SK-MEL-5 (cell line): Measurements from ENCODE around the genes NCR2, PGC and CCND3.

DNA sequence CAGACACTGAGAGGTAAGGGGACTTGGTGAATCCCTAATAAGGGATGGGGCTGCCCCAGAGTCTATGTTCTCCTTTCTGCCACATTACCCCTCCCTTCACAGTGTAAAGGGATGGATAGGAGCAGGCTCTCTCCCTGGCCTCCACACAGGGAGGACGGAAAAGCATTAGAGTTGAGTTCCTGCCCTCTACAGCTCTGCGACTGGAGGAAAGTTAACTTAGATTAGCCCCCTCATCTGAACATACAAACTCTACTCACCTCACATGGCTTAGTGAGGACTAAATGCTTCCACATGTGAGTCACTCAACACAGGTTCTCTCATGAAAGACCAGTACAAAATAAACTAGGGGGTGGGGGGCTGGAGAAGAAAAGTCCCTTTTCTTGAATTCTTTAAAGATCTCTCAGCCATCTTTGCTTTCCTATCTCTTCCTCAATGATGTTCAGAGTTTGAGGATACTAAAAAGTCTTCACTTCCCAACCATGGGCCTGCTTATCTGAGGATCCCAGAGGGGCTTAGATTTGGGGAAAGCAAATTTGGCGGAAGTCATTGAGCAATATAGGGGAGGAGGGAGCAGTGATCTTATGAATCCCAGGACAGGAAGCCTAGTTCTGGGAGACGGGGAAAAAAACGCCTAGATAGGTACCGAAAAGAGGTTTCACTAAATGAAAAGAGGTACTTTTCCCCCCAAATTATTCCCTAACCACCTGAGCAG lies 1.2 kb downstream of the MOCS1 start:
RAMPAGE:
- cytosol, long total RNA = no peak
- long total RNA = no peak
- nucleus, long total RNA = no peak

RAMPAGE:
- cytosol, long total RNA = no peak
- long total RNA = no peak
- nucleus, long total RNA = no peak
These were observed 109.4 kb downstream of the LRFN2 start for GRCh38 chr6:40477621-40478370.

GRCh38 chr6:40779378-40779612 lies 192.1 kb upstream of the LRFN2 start:
RAMPAGE:
- cytosol, long total RNA = no peak
- long total RNA = no peak
- nucleus, long total RNA = no peak

GRCh38 chr6:41055166-41055755 lies 2.3 kb downstream of the APOBEC2 start:
RAMPAGE:
- cytosol, long total RNA = no peak
- long total RNA = no peak
- nucleus, long total RNA = no peak

DNA sequence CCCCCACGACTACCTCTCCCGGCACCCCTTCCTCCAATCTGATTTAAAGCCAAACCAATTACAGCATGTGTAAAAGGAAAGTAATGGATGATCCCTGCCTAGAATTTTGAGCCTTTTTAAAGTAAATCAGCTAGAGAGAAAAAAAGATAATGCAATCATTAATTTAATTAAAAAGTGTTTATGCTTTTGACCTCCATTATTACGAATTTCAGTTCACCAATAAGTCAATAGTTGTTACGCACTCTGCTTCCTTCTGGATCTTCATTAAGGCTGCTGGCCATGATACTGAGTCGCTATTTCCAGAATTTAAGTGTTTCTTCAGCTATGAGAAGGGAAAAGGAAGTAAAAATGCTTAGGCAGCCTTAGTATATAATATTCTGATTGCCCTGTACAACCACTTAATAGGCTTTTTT lies 796 bp downstream of the OARD1 start:
RAMPAGE:
- cytosol, long total RNA = no peak
- long total RNA = no peak
- nucleus, long total RNA = no peak

DNA sequence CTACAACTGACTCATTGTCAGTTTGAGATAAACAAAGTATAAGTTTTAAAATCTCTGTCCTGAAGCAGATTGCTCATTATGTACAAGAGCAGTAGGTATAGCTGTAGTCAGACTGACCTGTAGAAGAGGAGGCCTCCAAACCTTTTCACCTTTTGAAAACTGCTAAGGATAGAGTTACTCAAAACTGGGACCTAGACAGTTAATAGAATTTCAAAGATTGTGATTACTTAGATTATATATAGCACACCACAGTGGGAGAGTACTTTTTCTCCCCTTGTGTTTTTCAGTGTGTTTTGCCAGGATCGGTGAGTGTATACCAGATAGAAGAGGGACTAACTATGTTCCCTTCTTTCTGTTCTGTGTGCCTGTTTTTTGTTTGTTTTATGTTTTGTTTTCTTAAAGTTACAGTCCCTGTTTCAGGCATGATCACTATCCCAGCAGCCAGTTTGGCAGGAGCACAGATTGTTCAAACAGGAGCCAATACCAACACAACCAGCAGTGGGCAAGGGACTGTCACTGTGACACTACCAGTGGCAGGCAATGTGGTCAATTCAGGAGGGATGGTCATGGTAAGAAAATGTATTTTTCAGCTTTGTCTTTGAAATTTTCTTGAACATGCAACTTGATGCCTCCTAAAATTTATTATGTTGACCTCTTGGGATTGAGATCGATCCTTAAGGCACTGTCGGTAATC lies 18.5 kb downstream of the NFYA start:
RAMPAGE:
- cytosol, long total RNA = no peak
- long total RNA = no peak
- nucleus, long total RNA = no peak

RAMPAGE:
- cytosol, long total RNA = no peak
- long total RNA = no peak
- nucleus, long total RNA = no peak
These were observed 20.0 kb downstream of the NFYA start for GRCh38 chr6:41092708-41093158.

DNA sequence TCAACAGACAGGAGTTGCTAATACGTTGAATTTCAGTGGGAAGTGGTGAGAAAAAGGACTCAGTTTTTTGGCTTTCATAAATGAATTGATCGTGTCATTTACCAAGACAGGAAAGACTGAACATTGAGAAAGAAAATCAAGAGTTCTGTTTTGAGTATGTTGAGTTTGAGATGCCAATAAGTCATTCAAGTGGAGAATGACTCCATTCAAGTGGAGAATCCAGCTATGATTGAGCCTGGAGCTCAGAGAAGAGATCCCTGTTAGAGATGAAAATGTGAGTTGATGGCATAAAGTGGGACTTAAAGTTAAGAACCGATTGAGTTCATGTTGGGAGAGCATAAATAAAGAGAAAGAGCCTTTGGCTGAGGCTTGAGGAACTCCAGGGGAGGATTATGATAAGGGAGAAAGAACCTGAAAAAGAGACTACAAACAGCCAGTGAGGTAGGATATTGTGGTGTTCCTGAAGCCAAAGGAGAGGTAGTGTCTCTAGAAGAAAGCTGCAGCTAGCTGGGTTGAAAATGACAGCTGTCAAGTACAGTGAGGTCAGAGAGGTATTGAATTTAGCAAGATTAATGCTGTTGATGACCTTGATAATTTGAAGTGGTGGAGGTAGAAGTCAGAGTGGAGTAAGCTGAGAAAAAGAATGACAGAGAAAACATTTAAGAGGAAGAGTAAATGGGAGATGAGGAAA lies 31.3 kb downstream of the NFYA start:
RAMPAGE:
- cytosol, long total RNA = no peak
- long total RNA = no peak
- nucleus, long total RNA = no peak

DNA sequence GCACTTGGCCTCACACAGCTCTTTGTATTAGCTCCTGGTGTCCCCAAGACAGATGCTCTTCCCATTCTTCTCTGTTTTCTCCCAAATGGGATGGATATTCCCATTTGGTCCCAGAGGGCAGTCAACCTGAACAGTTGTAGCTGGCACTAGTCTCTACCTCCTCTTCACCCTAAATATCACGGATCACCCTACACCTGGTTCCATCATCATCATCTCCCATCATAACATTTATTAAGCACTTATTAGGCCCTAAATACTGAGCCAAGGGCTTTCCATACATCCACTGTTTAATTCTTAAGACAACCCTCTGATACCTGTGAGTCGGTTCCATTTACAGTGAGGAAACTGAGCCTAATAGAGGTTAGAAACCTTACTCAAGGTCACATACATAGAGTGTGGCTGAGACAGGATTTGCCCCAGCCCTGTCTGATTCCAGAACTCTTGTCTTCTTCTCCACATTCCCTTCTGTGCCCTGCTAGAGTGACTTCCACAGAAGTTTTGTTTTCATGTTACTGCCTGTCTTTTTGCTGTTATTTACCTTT lies 15.4 kb downstream of the TREM1 start:
RAMPAGE:
- cytosol, long total RNA = no peak
- long total RNA = no peak
- nucleus, long total RNA = no peak

DNA sequence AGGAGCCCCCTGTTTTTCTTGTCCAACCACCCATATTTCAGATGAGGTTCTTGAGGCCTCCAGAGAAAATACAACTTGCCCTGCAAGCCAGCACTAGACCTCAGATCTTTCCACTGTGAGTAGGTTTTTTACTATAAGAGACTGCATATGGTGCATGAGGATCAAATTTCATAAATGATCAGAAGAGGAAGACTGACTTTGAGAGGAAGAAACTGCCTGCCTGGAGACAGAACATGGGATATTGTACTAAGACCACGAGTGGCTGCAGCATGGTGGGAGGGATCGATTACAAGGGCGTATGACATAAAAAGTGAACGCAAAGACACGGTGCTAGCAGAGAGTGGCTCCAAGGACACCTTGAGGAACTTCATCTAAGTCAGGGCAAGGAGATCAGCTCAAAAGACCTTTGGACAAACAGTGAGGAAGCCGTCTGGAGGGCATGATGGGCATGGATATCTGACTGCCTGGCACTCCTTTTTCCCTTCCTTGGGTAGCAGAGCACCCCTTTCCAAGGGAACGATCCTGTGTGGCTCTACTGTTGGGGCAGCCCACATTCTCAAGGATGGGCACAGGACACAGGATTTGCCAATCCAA lies 3.6 kb downstream of the TREM1 start:
RAMPAGE:
- cytosol, long total RNA = no peak
- long total RNA = no peak
- nucleus, long total RNA = no peak

DNA sequence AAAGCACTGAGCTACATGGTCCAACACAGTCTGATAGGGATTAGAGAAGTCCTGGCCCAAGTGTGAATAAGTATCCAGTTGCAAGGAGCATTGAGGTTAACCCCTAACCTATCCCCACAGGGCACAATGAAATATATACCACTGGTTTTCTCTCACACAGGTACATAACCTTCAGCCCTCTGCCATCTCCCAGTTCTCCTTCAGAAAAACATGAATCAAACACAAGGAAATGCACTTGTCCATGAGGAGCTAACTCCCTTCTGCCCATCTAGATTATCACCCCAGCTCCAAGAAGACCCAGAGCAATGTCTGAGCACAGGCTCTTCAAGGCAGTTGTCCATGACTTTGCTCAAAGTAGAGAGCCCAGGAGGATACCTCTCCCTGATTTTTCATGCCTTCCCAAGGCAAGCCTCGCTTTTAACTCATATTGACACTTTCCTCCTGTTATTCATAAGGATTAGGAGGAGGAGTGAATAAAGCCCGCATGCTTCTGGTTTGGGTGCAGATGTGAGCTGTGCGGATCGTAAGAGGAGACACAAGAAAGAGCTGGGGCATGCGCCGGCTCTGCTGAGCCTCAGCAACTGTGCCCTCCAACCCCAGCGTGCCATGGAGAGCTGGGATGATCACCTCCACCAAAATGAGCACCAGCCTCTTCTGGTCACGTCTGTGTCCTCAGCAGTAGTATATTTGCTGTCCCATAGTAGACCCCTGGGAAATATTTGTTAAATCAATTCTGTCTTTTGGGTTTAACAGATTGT lies 806 bp downstream of the TREM1 start:
RAMPAGE:
- cytosol, long total RNA = no peak
- long total RNA = no peak
- nucleus, long total RNA = no peak

DNA sequence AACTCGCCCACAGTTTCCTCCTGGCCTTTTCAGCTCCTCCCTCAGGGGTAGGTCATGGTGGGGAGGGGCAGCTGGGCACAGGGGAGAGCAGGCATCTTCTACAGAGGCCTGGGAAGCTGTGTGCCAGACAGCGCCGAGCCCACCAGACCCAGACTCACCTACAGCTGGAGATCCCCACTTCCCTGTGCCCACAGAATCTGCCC lies at the start of gene NCR2:
Gene NCR2, plus strand, starts transcription at position 90 of the 203 bp plus-strand sequence.
RAMPAGE:
- cytosol, long total RNA = no peak
- long total RNA = no peak
- nucleus, long total RNA = no peak

DNA sequence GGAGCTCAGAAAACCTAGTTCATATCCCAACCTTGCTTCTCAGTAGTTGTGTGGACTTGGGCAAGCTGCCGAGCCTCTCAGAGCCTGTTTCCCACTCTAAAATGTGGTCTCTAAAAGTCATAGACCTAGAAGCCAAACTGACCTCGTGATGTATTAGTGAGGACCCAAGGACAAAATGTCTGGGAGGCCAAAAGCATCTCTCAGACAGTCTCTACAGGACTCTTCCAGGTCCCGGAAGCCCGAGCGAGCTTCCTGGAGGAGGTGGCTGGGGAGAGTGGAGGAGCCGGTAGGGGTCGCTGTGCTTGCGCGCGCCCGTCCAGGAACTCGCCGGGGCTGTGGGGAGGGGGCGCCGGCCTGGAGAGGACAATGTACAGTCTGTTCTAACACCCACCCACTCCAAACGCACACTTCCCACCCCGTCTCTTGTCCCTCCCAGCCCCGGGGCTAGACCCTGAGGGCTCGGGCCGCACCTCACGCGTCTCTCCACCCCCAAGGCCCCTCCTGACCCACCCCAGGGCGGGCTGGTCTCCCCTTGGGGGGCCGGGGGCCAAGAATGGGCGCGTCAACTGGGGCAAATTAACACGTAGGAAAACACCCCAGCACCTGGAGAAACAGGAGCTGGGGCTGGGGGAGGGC lies 103.4 kb upstream of the FOXP4 start:
RAMPAGE:
- cytosol, long total RNA = no peak
- long total RNA = no peak
- nucleus, long total RNA = no peak

DNA sequence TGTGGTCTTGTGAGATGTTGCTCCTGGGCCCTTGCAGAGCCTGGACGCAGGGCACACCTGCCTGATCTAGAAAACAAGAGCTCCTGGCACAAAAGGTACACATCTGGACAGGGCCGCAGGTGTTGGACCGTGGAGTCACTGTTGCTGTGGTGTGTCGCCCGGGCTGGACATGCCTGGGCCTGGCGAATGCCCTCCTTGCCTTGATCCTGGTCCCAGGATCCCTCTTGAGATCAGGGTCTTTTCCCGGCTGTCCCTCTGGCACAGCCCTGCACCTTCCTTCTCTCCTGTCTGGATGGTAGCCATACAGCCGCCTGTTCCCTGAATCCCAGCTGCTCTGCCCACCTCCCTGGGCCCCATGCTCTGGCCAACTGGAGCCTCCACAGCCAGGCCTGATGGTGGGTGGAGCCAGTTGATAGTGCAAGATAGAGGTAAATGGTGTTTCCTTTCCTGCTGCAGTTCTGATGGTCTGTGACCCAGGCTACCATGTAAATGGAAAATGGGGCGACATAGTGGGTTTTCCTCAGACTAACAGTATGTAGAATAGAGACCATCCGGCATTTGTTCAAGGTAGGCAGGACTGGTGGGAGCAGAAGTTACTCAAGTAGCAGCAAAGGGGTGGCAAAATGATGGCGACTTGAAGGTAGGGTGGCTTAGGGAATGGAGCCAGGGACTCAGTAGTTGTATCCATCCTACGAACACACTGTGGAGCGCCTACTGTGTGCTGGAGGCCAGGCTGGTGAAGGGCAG lies 5.1 kb downstream of the FOXP4 start:
RAMPAGE:
- cytosol, long total RNA = no peak
- long total RNA = no peak
- nucleus, long total RNA = no peak

GRCh38 chr6:41567165-41567490 lies 20.9 kb downstream of the FOXP4 start:
RAMPAGE:
- cytosol, long total RNA = no peak
- long total RNA = no peak
- nucleus, long total RNA = no peak

DNA sequence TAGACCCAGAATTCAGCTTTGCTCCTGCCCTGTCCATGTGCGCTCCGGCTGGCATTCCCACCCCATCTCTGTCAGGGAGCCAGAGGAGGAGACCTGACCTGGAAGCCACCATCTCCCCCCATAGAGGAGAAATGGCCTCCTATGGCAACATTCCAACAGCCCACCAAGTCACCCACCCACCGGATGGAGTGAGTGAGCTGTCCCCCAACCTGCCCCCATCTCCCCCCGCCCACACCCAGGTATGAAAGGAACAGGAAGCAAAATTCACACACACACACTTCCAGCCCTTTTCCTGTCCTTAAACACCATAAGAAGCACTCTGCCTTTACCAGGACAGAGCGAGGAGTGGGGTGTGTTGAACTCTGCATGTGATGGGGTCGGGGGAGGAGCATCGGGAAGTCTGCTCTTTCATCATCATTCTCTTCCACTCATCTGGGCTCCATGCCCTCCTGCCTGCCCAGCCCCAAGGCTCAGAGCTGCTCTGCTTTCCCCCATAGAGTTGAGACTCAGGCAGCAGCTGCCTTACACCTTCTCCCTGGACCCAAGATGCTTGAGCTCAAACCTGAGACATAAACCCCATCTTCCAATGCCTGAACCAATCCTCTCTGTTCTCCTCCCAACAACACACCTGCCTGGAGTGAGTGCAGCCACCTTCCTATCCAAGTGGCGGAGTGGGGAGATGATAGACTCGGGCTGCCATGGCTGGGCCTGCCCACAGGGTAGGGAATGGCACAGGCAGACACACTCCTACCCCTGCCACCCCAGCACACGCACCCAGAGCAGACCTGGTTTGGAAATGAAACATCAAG lies 28.6 kb downstream of the TFEB start:
RAMPAGE:
- cytosol, long total RNA = no peak
- long total RNA = no peak
- nucleus, long total RNA = no peak

RAMPAGE:
- cytosol, long total RNA = no peak
- long total RNA = no peak
- nucleus, long total RNA = no peak
These were observed at the start of gene PGC for GRCh38 chr6:41746864-41747757. Gene PGC (minus strand): TSS chr6:41747397.

RAMPAGE:
- cytosol, long total RNA = no peak
- long total RNA = no peak
- nucleus, long total RNA = no peak
These were observed 2.8 kb upstream of the TOMM6 start for GRCh38 chr6:41784408-41785422.

RAMPAGE:
- cytosol, long total RNA = no peak
- long total RNA = no peak
- nucleus, long total RNA = no peak
These were observed at the start of gene CCND3 for GRCh38 chr6:41941204-41942375. Gene CCND3 (minus strand): TSS chr6:41941808.

DNA sequence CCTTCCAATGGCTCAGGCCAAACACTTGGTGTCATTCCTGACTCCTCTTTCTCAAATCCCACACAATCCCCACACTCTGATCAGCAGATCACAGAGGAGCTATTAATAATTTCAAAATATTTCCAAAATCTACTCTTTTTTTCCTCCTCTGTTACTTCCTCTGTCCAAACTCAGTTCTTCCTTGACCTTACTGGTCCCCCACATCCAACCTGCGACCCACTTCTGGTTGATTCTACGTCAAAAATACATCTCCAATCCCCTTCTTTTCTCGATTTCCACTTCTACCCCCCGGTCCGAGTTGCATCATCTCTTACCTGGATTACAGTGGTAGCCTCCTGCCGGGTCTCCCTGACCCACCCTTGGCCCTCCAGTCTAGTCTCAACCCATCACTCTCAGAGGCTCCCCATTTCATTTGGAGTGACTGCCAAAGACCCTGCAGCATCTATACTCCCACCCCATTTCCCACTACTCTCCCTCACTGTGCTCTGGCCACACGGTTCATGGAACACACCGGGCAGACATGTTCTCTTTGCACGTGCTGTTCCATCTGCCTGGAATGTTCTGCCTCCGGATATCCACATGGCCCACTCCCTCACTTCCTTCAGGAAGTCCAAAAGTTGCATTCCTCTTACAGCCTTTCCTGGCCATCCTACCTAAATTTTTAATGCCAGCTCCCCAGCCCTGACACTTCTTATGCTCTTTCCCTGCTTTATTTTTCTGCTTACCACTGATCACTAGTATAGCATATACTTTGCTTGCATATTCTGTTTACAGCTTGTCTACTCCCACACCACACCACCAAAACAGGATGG lies 6.1 kb upstream of the CCND3 start:
RAMPAGE:
- cytosol, long total RNA = no peak
- long total RNA = no peak
- nucleus, long total RNA = no peak